CD14-positive monocyte (primary cell): Measurements from ENCODE around the genes MSRB1, RNF151, ECI1, TEDC2, KCTD5, PRSS41 and FLYWCH2.

GRCh38 chr16:1943004-1943832, at the start of gene MSRB1:
Gene MSRB1, minus strand, starts transcription at chr16:1943199.
- CAGE, long polyA plus RNA: start-site peak on the minus strand at chr16:1943164-1943268, 5,670 and 6,786 reads in 2 replicates

- CAGE, long polyA plus RNA: no peak
Observed at GRCh38 chr16:1961379-1962246, 2.3 kb downstream of the NDUFB10 start.

- CAGE, long polyA plus RNA: no peak
Observed at GRCh38 chr16:1966477-1967402, at the start of gene RNF151. Gene RNF151, plus strand, starts transcription at chr16:1966856.

DNA sequence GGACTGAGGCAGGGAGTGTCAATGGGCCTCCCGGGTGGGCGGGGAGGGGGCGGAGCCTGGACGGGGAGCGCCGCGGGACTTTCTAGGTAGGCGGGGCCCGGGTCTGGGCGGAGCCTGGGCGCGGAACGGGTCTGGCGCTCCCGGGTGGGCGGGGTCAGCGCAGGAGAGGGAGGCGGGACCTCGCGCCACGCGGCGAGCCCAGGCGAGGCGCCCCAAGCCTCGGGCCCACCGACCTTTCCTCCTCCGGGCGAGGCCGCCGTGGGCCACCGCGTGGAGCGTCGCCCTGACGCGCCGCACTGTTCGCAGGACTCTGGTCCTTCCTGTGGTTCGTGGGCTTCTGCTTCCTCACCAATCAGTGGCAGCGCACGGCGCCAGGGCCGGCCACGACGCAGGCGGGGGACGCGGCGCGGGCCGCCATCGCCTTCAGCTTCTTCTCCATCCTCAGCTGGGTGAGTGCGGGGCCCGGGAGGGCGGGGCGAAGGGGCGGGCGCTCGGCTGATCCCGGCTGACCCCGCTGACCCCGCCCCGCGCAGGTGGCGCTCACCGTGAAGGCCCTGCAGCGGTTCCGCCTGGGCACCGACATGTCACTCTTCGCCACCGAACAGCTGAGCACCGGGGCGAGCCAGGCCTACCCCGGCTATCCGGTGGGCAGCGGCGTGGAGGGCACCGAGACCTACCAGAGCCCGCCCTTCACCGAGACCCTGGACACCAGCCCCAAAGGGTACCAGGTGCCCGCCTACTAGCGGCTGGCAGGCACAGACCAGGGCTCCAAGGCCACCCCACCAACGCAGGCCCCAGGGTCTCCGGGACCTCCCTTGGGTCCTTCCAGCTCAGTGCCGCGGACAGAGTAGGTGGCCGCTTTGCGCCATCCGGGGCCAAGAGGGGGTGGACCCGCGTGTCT, 2.8 kb downstream of the SYNGR3 start:
- CAGE, long polyA plus RNA: no peak

DNA sequence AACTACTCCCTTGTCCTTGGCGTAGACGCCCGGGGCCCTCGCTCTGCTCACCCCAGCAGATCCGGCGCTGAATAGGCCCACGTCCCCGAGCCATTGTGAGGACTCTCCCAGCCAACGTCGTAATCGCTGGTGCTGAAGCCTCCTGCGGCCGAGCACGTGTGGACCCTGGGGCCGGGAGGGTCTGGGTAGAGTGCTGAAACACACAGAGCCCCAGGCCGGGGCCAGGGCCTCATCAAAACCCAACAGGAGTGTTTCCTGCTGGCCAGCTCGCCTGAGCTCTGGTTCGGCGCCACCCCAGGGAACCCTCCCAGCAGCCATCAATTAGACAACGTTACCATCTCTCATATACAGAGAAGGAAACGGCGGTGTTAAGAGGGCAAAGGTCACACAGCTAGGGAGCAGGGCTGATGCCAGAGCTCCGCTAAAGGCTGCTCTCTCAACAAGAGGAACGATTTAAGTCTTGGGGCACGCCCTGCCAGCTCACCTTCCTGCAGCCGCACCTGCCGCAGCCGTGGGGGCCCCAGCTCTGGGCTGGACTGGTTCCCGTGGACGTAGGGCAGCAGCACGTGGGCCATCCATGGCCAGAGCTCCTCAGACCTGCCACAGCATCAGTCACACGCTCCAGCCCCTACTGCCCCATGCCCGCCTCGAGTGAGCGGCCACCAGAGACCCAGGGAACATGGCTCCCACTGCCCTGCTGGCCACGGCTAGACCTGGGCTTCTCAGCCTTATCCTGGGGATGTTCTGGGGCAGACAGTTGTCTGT, 43.5 kb downstream of the PKD1 start:
- CAGE, long polyA plus RNA: no peak

- CAGE, long polyA plus RNA: no peak
Observed at GRCh38 chr16:2121455-2121769, 14.3 kb downstream of the PKD1 start.

- CAGE, long polyA plus RNA: no peak
Observed at GRCh38 chr16:2124148-2124583, 11.5 kb downstream of the PKD1 start.

DNA sequence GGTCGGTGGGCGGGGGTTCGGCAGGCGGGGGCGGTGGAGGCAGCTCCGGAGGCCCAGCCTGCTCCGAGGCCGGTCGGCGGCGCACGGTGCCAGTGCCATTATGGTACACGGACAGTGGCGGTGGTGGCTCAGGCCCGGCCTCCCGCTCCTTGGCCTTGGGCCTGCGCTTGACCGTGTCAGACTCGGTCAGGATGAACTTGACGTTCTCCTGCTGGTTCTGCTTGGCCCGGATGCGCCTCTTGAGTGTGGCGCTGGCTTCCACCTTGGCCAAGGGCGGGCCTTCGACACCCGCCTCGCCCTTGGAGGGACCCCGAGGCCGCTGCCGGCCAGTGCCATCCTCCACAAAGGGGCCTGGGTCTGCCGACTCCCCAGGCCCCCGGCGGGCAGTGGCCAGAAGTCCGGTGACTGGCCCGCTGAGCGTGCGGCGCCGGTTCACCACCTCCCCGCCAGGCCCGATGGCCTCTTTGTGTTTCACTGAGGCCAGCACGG, 16.6 kb downstream of the CASKIN1 start:
- CAGE, long polyA plus RNA: no peak

- CAGE, long polyA plus RNA: no peak
Observed at GRCh38 chr16:2250816-2252002, at the start of gene ECI1. Gene ECI1, minus strand, starts transcription at chr16:2251587.

DNA sequence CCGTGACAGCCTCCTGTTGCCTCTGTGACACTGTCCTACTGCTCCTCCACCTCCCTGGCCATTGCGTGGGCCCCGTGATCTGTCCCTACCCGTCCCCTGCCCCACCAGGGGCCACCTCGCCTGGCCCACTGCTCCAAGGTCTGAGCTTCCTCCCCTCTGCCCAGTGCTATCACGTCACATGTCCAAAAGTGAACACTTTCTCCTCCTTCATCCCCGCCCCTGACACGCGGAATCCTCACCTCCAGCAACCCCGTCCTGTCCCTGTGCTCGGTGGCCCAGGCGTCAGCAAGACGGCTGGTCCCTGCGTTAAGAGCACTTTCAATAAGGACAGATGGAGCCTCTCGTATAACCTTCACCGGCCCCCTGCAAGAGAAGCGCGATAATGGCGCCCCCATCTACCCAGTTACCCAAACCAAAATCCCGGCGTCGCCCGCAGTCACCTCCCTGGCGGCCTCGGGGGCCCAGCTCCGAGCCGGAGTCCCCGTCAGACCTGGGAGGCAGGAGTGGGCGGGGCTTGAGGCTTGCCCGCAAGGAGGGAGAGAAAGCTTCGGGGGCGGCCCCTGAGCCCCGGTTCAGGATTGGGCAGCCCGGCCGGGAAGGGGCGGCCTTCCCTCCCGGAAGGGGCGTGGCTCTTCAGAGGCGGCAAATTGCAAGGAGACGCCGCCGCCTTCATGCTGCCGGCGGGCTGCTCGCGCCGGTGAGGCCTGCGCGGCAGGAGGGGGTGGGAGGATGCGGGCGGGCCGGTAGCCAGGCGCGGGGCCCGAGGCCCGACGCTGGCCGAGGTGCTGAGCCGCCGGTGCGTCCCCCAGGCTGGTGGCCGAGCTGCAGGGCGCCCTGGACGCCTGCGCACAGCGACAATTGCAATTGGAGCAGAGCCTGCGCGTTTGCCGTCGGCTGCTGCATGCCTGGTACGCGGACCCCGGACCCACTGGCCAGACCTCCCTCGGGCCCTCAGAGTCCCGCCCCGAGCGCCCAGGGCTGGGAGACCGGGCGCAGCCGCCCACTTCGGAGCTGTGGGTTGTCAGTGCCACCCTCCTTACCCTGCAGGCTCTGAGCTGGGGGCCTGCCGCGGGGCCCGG, at the start of gene TEDC2:
Gene TEDC2 (plus strand): TSS at position 636 of the 1,079 bp plus-strand sequence.
- CAGE, long polyA plus RNA: no peak

DNA sequence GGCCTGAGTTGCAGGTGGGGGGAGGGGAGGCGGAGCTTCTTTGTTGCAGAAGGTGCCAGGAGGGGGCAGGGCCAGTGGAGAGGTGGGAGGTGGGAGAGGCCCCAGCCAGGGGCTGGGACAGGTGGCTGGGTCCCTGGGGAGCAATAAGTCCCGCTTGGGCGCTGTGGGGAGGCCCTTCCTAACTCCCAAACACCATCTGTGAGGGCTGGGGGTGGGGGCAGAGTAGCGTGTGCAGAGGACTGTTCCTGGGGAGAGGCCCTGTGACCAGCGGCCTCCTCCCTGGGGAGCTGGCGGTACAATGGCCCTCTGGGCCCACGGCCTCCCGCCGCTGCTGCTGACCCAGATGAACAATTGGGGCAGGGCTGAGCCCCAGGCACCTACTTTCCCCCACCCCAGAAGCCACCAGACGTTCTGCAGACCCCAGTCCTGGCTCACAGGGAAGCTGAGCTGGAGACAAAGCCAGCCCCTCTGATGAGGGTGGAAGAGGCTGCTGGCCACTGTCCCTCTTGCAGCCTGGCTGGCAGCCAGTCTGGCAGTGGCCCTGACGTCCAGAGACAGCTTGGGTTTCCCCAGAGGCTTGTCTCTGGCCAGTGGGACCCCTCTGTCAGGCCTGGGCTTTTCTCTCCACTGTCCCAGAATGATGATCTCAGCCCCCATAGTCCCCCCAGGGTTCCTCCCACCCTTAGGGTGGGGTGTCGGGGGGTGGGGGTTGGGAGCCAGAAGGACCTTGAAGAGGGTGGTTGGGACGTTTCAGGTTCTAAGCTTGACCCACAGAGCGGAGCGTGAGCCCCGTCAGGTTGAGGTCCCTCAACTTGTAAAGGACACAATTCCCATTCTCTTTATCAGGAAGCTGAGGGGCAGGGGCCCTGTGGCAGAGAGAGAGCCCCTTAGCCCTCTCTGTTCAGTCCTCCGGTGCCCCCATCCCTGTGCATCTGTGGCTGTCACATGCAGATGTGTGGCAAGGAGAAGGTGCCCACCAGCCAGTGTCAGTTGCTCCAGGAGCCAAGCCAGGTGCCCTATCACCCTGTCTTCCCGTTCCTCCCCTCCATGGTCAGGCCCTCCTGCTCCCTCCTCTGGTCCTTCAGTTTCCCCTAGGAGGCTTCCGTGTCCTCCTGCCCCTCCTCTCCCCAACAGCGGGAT, 1.9 kb upstream of the NTN3 start:
- CAGE, long polyA plus RNA: no peak

GRCh38 chr16:2531596-2532445, 613 bp upstream of the CEMP1 start:
- CAGE, long polyA plus RNA: no peak

DNA sequence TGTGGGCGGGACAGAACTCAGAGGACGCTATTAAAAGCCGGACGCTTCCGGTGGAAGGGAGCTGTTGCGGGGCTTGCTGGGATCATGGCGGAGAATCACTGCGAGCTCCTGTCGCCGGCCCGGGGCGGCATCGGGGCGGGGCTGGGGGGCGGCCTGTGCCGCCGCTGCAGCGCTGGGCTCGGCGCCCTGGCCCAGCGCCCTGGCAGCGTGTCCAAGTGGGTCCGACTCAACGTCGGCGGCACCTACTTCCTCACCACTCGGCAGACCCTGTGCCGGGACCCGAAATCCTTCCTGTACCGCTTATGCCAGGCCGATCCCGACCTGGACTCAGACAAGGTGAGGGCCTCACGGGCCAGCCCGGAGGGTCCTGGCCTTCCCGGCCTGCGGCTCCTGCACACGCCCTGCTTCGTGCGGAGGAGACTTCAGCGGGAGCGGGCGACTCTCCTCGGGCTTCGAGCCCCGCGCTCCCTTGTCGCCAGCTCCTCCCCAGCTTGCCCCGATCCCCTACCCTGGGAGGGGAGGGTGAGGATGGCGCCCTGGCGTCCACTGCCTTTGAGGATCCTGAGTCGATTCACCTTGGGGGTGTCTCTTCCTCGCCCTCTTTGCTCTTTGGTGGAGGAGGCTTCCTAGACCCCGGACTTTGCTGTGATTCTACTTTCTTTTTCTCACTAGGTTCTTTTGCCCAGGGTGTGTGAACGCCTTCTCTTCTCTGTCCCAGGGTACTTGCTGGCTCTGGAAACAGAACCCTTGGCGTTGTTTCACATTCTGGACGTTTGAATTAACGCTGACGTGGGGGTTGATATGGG, at the start of gene KCTD5:
Gene KCTD5 (plus strand): TSS at position 59 of the 806 bp plus-strand sequence.
- CAGE, long polyA plus RNA: no peak

- CAGE, long polyA plus RNA: start-site peak on the minus strand at chr16:2767503-2767614, 16 and 8 reads in 2 replicates
Observed at GRCh38 chr16:2766724-2767718, 10.1 kb downstream of the ELOB start.

- CAGE, long polyA plus RNA: no peak
Observed at GRCh38 chr16:2770416-2770918, 6.6 kb downstream of the ELOB start.

DNA sequence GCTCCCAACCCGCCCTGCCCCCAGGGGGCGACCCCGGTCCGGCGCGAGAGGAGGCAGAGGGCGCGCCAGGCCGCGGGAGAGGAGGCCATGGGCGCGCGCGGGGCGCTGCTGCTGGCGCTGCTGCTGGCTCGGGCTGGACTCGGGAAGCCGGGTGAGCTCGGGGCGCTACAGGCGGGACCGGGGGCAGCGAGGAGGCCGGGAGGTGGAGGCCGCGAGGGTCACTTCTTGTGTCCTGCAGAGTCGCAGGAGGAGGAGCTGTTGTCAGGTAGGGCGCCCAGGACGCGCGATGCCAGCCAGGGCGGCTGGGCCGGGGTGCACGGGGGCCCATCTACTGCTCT, at the start of gene PRSS41:
Gene PRSS41 (plus strand): TSS at position 73 of the 338 bp plus-strand sequence.
- CAGE, long polyA plus RNA: no peak

- CAGE, long polyA plus RNA: no peak
Observed at GRCh38 chr16:2841888-2842257, 11.8 kb downstream of the ZG16B start.

GRCh38 chr16:2881765-2882475, 1.1 kb upstream of the FLYWCH2 start:
- CAGE, long polyA plus RNA: no peak

DNA sequence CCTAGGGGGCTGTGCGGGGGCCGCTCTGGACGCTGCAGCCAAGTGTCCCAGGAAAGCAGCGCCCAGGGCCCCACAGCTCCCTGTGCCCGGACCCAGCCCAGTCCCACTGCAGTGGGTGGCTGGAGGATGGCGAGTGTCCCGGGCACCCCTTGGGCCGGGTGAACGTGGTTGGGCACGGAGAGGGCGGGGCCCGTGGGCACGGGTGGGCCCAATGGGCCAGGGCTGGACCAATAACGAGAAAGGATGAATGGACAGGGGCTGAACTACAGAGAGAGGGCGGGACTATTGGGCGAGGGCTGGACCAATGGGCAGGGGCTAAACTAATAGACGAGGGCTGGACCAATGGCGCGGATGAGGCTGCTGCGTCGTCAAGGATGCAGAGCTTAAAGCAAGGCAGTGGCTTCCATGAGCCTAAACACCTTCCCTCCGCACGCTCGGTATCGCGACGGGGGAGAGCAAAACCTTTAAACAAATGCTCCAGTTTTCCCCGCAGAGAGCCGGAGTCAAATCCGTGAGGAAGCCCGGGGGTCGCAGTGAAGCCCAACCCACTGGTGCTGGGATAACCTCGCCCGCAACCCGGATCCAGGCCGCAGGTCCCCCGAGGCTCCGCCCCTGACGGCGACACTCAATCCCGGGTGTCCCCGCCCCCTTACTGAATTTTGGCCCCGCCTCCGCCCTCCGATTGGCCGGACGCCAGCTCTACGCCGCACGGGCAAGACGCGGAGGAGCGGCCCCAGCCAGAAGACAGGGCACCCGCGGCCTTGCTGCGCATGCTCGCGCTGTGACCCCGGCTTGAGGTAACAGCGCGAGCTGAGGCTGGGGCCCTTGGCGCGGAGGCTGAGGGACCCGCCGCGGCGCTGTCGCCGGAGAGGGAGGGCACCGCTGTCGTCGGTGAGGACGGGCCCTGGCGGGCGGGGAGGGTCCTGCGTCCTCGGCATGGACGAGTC, at the start of gene FLYWCH2:
Gene FLYWCH2 (plus strand): TSS at position 740 of the 947 bp plus-strand sequence.
- CAGE, long polyA plus RNA: no peak

GRCh38 chr16:2912288-2913162, 794 bp downstream of the FLYWCH1 start:
- CAGE, long polyA plus RNA: no peak